Thoracic aorta endothelial cell (primary cell): ENCODE measurements around a stretch of chr2.

- CAGE, long polyA plus RNA = no peak
These were observed 6.6 kb upstream of the RALB start for GRCh38 chr2:120245936-120246491.

DNA sequence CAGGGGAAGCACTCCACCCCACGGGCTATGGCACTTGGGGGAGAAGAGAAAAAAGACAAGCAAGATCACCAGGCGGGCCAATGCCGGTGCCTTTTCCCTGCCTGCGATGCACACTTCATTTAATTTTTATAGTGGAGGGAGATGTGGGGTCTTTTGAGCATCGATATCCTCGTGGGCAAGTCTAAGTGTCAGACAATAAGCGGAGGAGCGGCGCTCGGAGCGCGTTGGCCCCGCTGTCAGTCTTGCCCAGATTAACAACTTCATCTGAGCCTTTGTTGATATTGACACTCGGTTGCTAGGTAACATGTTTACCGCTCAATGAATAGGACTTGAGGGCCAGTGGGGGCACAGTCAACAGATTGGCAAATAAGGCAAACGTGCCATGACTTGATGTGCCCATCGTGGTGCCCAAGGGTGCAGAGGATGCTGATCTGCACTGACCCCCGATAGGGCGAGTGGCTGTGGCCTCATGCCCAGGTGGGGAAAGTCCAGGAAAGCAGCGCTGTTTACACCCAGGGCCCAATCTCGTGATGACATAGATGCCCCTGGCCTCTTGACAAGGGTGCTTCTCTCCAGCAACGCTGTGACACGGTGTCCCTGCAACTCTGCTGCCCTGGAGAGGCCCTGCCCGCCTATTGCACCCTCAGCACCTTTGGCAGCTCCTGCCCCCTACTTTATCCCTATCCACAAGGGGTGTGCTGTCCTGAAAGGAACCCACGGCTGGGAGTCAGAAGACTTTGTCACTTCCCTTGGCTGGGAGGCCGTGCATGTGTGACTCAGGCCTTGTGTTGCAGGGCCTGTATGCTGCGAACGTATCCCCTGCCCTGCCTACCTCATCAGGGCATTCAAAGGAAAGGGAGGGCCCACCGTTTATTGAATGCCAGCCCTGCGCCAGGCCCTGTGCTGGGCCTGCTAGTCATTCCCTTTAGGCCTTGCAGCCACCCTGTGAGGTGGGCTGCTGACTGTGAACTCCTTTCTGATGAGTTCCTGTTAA, 157.9 kb downstream of the INHBB start:
- CAGE, long polyA plus RNA = no peak

GRCh38 chr2:120545824-120546709, 189.6 kb upstream of the GLI2 start:
- CAGE, long polyA plus RNA = no peak

- CAGE, long polyA plus RNA = no peak
These were observed 4.7 kb downstream of the GLI2 start for GRCh38 chr2:120740352-120740781.

- CAGE, long polyA plus RNA = no peak
These were observed 22.6 kb downstream of the GLI2 start for GRCh38 chr2:120758130-120758811.

- CAGE, long polyA plus RNA = no peak
These were observed 198.4 kb downstream of the GLI2 start for GRCh38 chr2:120933964-120934561.

- CAGE, long polyA plus RNA = no peak
These were observed 210.0 kb downstream of the TFCP2L1 start for GRCh38 chr2:121074797-121075592.

DNA sequence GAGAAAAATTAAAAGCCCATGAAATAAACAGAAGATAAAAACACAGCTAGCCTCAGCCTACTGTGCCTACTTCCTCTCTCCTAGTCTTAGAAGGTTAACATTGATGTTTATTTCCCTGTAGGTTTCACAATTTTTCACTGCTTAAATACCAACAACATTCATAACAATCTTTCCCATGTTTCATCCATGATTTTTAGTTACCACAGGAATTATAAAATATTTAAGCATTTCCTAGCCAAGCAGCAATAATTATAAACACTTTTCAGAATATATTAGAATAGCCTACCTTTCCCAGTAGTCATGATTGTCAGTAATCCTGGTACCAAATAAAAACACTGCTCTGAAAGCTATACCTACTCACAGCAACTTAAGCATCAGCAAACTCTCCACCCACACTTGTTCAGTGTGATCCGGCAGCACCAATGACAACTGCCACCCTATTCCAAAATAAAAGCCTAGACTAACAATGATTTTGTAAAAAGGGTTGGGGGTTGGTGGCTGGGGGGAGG, 159.2 kb downstream of the CLASP1 start:
- CAGE, long polyA plus RNA = no peak

- CAGE, long polyA plus RNA = no peak
These were observed 790 bp downstream of the CLASP1 start for GRCh38 chr2:121648549-121648794.

DNA sequence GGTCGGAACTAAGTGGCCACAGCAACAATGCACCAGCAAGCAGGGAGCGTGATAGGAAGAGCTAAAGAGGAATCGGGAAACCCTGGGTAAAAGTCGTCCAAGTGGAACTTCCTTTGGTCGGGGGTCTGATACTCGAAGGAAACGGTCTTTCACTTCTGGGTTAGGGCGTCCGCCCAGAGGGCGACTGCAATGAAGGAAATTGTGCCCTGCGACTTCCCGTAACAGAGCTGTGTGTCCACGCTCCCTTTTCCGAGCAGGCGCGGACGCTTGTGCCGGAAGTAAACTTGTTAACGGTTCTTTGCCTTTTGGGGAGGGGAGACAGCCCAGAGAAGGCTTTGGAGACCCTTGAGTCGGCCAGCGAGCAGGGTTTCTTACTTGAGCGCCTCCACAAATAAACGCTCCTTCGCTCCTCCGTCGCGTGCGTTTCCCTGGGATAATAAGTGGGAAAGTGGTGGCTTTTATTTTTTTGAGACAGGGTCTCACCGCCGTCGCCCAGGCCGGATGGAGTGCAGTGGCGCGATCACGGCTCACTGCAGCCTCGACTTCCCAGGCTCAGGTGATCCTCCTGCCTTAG, 651 bp upstream of the CLASP1 start:
- CAGE, long polyA plus RNA = no peak

DNA sequence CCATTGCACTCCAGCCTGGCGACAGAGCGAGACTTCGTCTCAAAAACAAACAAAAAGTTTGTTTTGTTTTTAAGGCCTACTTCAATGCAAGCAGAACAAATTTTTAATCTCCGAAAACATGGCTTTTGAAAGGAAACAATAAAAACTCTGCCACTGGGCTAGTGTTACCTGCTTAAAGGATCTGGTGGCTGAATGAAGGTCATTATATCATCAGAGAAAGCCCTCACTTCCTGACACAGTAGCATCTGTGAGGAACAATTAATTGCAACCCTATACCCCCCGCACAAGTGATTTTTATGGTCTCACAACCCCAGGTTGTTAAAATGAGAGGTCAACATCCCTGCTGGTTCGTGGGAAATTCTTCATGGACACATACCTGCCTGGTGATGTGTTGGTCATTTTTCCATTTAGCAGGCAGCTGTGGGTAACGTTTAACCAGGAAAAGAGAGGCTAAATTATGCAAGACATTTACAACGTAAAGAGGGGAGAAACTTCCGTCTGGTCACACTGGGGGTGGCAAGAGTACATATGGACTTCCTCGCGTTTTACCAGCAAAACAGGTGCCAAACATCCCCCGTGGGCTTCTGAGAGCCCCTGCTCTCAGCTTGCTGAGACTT, 29.3 kb downstream of the NIFK start:
- CAGE, long polyA plus RNA = no peak

GRCh38 chr2:122352051-122352605, 596.7 kb downstream of the TSN start:
- CAGE, long polyA plus RNA = no peak

GRCh38 chr2:124155173-124155673, 130.1 kb downstream of the CNTNAP5 start:
- CAGE, long polyA plus RNA = no peak

DNA sequence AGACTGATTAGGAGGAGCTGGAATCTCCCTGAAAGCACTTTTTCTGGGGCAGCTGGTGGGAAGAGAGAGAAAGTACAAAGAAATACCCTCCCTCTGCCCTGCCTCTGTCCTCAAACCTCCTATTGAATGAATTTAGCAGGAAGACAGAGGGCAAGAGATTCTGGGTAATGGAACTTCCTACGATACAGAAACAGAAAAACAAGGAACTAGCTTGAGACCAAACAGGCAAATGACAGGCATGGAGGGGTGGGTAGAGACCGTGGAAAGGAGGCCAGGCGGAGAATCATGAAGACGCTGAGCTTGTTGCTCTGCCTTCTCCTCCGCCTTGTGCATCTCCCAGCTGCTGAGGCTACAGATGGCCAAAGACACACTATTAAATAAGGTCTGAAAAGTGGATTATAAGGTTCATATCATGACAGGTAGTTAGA, 408.3 kb upstream of the GYPC start:
- CAGE, long polyA plus RNA = no peak

DNA sequence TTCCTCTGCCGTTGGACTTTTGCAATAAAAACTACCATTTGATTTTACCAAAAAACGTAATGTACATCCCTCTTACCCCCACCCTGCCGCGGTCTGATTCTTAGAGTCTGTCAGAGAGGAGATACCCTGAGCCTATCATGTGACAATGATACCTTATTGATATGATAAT, 887 bp downstream of the GYPC start:
- CAGE, long polyA plus RNA = no peak

DNA sequence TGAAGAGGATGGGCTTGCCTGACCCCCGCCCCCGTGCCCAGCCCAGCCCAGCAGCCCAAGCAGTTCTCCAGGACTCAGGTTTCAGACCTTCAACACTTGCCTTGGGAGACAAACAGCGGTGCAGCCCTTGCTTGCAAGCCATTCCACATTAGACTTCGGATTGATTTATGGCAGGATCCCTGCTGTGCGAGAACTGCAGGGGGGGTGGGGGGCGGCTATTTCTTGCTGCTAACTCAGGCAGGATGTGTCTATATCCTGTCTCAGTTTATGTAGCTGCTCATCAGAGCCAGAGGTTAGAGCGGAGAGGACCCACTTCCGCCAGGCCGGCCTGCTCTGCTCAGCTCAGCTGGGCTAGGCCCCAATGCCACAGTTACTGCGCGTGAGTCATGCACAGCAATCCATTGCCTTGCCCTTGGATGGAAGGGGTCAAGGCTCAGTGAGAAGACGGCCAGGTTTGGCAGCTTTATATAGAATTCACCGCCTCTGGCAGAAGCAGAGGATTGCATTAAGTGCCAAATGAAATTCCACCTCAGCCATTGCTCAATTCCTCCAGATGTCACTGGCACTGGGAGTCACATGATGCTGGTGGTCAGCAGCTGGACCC, 1.8 kb downstream of the GYPC start:
- CAGE, long polyA plus RNA = no peak

DNA sequence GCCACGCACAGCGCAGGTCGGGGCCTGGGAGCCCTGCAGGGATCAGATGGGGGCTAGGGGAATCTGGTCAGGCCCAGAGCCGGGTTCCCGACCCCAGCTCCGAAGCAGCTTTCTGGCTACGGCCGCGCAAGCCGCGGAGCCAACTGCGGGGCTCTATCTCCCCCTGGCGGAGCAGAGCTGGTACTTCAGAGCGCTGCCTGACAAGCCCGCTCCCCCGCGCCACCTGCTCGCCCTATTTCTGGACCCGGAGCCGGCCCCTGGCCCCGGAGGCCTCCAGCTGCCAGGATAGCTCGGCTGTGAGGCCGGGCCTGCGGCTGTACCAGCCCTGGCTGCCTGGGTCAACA, 73.3 kb downstream of the TEX51 start:
- CAGE, long polyA plus RNA = no peak

DNA sequence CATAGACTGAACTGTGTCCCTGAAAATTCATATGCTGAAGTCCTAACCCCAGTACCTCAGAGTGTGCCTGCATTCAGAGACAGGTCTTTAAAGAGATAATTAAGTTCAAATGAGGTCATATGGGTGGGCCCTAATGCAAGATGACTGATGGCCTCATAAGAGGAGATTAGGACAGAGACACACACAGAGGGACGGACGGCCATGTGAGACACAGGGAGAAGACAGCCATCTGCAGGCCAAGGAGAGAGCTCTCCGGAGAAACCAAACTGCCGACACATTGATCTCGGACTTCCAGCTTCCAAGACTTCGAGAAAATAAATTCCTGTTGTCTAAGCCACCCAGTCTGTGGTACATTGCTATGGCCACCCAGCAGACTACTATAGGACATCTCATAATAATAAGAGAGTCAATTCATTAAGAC, 103.5 kb downstream of the BIN1 start:
- CAGE, long polyA plus RNA = no peak

GRCh38 chr2:127058877-127059829, 47.8 kb downstream of the BIN1 start:
- CAGE, long polyA plus RNA = no peak

DNA sequence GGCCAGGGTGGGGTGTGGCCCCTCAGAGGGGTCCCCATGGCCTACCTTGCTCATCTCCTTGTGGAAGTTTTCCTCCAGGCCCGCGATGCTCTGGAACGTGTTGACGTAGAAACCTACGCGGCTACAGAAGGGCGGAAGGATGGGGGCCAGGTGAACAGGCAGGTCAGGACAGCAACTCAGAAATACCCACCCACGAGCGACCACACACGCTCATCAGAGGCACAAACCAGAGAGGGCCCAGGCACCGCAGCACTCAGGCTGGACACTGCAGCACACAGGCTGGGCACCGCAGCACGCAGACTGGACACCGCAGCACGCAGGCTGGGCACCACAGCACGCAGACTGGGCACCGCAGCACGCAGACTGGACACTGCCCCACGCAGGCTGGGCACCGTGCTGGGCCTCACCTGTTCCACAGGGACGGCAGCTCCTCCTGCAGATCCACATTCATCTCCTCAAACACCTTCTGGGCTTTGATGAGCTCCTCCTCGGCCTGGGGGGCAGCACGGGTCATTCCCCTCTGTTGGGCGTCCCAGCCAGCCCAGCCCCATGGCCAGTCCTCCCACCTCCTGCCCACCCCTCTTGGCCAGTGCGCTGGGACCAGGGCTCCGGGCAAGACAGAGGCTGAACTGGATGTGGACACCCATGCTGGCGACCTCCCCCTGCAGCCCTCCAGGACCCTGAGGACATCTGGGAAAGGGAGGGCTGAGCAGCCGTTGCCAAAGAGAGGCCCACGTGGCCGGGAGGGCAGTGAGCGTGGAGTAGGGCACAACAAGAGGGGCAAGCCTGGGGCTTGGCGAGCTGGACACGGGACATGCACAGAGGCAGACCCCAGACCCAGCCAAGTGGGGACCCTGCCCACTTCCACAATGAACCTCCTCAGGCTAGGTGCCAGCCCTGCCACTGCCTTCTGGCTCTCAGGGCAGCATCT, 43.2 kb downstream of the BIN1 start:
- CAGE, long polyA plus RNA = no peak